Retinal pigment epithelial cell (primary cell): ENCODE measurements around a stretch of chr5.

DNA sequence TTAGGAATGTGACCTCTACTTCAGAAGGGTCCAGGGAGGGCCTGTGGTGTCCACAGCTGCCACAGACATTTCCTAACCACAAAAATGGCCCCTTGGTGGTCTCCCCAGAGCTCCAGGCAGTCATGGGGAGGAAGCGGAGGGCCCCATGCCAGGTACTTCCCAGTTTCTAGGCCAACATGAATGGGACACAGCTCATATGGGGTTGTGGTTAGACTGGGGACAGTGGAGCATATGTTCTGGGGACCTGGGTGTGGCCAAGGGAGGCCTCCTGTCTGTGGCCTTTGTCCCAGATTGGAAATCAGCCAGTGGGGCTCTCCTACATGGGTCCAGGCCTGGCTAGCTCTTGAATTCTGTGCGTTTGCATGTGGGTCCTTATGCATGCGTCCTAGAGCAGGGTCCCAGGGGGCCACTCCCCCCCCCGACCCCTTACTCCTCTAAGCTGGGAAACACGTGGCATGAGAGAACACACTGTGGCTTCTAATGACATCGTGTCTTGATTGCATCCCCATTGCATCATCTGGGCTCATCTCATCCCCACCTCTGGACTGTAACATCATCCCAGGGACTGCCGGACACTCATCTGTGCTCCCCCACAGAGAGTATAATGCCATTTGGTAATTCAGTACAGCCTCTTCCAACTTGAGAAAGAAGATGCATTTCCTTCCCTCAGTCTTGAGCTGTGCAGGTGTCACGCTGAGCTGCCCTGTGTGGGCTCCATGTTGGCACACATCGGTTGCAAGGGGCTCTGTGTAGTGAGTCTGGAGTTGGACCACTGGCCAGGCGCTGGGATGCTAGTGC is 31.2 kb downstream of the IRF1 start:
- RRBS: no CpG with 5 or more reads among the region's 10 CpGs

DNA sequence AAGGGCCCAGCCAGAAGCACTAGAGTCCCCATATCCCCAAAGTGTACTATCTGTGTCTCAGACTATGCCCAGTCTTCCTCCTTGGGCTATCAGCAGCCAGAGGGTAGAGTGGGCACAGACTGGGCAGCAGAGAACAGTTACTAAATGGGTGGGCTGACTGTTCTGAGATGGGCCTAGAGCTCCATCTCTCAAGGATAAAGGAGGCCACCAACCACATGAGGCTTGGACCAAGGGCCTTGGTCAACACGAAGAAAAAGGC is 3.3 kb downstream of the IRF1 start:
- RRBS: no CpG with 5 or more reads among the region's 1 CpG

- RRBS: no CpG with 5 or more reads among the region's 4 CpGs
Measured at GRCh38 chr5:132494066-132494740, 3.6 kb upstream of the IRF1 start.

DNA sequence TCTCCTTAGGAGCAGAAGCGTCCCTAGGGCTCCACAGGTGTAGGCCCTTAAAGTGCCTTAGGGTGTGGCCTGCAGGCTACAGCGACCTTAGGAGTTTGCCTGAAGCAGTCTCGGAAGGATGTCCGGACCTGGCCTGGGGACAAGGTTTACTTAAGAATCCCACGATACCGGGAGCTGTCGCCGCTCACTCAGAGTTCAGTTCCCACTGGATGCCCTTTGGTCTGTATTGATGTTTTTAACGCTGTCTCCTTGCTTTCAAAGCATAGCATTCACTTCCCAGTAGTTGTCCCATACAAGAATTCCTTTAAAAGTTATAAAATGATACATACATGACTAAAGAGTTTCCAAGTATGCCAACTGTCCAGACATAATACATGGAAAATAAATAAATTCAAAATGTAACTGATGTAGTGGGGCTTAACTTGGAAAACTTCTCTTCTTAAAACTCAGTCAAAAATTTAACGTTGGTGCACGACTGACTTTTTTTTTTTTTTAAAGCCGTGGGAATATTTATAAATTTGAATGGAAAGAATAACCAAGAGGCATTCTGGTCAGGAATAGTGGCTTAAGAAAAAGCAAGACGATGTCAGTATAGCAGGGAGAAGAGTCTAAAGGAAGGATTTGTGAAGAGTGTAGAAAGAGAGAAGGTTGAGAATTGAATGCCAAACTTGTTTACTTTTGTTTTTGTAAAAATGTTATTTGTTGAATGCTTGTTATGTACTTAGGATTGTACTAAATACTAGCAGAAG is 924 bp downstream of the RAD50 start:
- RRBS: 6% methylated on average over 2 of the region's 13 CpGs

GRCh38 chr5:132579657-132580214 is 23.0 kb downstream of the RAD50 start:
- RRBS: no CpG with 5 or more reads among the region's 6 CpGs

GRCh38 chr5:132588495-132589044 is 31.8 kb downstream of the RAD50 start:
- RRBS: no CpG with 5 or more reads among the region's 5 CpGs

- RRBS: no CpG with 5 or more reads among the region's 2 CpGs
Measured at GRCh38 chr5:132594574-132595237, 37.9 kb downstream of the RAD50 start.

DNA sequence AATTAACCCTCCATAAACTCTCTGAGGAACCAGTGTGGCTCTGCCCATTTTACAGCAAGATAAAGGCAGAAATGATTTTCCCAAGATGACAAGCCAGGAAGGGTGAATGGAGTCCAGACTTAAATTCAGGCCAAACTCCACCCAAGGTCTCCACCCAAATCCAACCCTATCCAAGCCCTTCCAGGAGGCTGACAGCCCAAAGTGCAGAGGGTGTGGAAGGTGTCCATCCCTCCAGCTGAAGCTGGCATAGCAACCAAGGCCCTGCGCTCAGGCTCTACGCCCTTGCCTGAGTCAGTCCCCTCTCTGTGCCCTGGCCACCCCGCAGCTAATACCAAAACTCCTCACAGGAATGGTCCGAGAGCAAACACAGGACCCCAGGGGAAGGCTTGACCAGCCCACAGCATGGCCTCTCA is 2.2 kb downstream of the SEPTIN8 start:
- RRBS: no CpG with 5 or more reads among the region's 4 CpGs

DNA sequence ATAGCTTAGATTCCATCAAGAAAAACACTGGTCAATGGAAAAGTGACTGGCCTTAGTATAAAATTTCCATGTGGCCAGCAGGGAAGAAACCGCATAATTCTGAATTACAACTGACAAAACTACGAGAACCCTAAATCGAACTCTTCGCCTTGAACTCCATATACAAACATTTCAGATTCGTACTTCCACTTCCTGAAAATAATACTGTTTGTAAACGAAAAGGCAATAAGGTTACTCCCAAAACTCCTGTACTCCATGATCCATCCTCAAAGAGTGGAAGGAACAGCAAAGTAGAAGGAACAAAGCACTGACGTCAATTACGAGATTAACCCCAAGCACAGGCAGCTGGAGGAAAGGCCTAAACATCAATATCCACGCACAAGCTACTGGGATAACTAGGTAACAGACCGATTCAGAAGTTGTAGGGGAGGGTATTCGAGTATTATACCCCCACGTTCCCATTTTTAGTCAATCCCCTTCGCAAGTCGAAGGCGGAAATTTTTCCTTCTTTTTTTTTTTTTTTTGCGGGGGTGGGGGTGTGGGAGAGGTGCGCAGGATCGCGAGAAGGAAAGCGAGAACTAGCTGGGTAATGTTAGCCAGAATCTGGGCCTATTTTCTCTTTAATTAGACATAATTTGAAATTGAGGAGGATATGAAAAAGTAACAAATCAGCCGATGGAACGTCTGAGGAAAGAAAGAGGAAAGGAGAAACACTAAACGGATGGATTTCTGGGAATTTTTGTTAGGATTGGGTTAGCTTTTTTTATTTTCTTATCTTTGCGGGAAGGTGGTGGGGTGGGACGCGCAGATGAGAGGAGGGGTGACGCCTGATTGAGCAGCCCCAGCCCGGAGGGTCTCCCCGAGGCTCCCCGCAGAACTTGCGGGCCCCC is 892 bp downstream of the AFF4 start:
- RRBS: 2% methylated on average over 4 of the region's 31 CpGs

- RRBS: no CpG with 5 or more reads among the region's 2 CpGs
Measured at GRCh38 chr5:133043670-133044038, 8.2 kb upstream of the HSPA4 start.

DNA sequence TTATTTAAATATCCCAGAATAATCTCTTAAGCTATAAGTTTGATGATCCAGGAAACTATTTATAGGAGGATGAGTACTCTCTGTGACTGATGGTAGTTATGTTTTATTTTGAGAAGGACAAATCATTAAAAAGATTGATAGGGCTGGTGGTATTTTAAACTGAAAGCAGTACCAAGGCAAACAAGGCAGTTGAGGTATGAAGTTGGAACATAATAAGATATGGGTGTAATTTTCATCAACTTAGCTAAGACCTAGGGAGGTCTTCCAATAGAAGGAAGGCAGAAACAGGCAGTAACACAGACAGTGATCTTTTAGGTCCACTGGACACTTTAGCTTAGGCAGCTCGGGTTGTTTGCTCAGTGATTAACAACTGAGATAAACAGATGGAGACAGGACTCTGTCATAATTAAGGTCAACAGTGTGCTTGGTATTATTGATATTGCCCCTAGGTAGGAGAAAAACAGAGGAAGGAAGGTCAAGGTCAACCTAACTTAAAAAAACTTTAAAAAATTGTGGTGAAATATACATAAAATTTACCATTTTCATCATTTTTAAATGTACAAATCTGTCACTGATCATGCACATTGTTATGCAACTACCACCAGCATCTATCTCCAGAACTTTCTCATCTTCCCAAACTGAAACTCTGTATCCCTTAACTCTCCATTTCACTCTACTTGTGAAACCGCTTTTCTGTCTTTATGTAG is 2.2 kb upstream of the HSPA4 start:
- RRBS: no CpG with 5 or more reads among the region's 2 CpGs

- RRBS: no CpG with 5 or more reads among the region's 9 CpGs
Measured at GRCh38 chr5:133244036-133244856, 192.4 kb downstream of the HSPA4 start.

DNA sequence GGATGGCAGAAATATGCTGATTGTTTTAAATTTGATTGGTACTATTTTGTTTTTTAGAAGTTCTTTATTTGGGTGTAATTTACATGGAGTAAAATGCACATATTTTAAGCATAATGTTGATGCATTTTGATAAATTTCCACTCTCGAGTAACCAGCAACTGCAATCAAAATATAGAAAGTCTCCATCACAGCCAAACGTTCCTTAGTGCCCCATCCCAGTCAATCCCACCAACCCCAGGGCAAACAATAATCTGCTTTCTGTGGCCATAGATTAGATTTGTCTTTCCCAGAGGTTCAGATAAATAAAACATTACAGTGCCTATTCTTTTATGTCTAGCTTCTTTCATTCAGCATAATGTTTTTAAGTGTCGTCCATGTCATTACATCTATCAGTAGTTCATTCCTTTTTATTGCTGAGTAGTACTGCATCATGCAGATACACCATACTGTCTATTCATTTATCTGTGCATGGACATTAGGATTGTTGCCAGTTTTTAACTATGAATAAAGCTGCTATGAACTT is 105.1 kb upstream of the FSTL4 start:
- RRBS: no CpG with 5 or more reads among the region's 3 CpGs

- RRBS: no CpG with 5 or more reads among the region's 6 CpGs
Measured at GRCh38 chr5:133934257-133934763, 34.1 kb downstream of the C5orf15 start.

- RRBS: no CpG with 5 or more reads among the region's 12 CpGs
Measured at GRCh38 chr5:133995263-133995915, 9.4 kb downstream of the VDAC1 start.

- RRBS: no CpG with 5 or more reads among the region's 13 CpGs
Measured at GRCh38 chr5:134018200-134019224, 13.7 kb upstream of the VDAC1 start.

DNA sequence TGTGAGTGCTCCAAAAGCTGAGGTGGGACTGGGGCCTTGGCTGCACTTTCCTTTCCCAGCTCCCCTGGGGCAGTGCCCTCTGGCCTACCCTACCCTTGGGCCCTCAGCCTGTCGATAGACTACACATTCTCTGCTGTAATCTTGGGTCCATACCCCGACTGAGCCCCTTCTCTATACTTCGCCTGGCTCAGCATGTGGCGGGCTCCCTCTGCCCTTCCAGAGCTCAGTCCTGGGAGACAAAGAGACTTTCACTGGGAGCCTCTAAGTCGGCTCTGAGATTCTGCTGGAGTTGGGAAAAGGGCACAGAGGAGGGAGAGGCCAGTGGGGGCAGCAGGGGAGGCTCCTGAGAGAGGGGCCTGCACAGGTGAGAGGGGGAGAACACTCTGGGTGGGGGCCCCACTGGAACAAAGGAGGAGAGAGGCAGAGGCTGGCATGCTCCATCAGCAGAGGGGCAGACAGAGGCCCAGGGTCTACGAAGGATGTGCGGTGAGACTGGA is 8.7 kb downstream of the TCF7 start:
- RRBS: no CpG with 5 or more reads among the region's 7 CpGs

GRCh38 chr5:134138779-134139519 is 24.5 kb downstream of the TCF7 start:
- RRBS: no CpG with 5 or more reads among the region's 3 CpGs

DNA sequence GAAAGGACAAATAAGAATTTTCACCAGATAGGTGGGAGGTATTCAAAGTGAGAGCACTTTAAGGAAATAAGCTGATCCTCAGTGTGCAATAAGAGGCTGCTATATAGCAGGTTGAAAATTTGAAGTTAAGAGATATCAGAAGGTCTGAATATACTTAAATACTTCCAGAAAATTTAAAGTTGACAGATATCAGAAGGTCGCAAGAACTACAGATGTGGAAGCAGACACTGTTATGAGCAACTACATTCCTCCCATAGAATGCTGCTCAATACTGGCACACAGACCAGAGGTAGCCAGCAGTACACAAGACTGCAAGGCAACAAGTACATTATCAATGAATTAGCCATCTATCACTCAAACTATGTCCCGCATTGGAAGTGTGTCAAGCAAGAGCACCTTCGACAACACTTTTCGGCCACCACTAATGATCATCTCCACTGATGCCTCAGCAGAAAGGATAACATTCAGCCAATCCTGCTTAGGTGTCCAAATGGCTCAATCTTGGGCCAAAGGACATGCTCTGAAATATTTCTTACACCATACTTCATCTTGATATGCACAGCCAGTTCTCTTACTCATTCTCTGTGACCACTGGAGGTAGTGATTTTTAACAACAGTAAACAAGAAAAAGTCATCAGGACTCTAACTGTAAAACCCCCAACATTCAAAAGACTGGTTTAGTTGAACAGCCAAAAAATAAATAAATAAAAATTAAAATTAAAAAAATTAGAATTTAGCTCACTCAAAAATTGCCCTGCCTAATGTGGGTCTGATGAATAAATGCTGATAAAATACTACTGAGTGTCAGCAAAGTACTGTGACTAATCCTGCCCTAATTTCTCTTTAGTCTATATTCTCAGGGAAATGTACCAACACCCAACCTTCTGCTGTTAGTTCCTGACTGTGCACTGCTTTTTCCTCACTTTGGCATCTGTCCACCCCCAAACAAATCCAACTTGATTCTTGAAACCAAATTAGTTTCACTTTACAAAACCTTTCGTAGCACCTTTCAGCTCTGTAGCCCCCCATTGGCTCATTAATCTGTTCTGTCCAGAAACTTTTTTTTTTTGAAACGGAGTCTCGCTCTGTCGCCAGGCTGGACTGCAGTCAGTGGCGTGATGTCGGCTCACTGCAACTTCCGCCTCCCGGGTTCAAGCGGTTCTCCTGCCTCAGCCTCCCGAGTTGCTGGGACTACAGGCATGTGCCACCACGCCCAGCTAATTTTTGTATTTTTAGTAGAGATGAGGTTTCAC is 24.8 kb downstream of the SKP1 start:
- RRBS: no CpG with 5 or more reads among the region's 15 CpGs